B cell (primary cell): ENCODE results near the genes AURKAIP1, CDK11B and SLC35E2B.

DNA sequence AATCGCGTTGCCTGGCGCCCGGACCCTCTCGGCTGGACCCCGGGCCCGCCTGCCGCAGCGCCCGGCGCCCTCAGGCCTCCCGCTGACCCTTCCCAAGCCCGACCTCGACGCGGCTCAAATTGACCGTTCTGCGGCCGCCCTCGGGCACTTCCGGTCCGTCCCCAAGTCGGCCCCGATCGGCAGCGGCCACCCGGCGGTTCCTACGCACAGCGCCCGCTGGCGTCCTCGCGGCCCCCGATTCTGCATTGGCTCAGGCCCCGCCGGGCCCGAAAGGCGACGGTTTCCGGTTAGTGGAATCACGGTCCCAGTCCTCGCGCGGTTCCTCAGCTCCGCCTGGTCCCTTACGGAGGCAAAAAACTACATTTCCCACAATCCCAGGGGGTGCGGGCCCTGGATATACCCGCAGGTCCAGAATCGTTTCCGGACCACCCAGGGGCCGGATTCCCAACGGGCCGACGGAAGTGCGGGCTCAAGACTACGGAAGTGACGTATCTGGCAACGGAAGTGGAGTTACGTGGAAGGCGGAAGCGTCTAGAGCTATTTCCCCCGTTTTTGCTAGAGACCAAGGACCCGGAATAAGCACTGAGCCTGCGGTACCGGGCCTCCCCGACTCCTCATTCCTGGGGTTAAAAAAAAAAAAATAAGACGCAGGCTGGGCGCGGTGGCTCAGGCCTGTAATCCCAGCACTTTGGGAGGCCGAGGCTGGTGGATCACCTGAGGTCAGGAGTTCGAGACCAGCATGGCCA, at the start of gene AURKAIP1:
AURKAIP1 (minus strand) TSS at position 157 of the 746 bp plus-strand sequence.
- PRO-cap, result bidirectional peak, plus-strand start at position 546 of the sequence, minus-strand start at position 237 of the sequence
- CAGE, long polyA plus RNA, result no peak

DNA sequence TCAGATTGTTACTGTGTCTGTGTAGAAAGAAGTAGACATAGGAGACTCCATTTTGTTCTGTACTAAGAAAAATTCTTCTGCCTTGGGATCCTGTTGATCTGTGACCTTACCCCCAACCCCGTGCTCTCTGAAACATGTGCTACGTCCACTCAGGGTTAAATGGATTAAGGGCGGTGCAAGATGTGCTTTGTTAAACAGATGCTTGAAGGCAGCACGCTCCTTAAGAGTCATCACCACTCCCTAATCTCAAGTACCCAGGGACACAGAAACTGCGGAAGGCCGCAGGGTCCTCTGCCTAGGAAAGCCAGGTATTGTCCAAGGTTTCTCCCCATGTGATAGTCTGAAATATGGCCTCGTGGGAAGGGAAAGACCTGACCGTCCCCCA, 2.7 kb upstream of the MRPL20 start:
- PRO-cap, result no peak
- CAGE, long polyA plus RNA, result no peak

DNA sequence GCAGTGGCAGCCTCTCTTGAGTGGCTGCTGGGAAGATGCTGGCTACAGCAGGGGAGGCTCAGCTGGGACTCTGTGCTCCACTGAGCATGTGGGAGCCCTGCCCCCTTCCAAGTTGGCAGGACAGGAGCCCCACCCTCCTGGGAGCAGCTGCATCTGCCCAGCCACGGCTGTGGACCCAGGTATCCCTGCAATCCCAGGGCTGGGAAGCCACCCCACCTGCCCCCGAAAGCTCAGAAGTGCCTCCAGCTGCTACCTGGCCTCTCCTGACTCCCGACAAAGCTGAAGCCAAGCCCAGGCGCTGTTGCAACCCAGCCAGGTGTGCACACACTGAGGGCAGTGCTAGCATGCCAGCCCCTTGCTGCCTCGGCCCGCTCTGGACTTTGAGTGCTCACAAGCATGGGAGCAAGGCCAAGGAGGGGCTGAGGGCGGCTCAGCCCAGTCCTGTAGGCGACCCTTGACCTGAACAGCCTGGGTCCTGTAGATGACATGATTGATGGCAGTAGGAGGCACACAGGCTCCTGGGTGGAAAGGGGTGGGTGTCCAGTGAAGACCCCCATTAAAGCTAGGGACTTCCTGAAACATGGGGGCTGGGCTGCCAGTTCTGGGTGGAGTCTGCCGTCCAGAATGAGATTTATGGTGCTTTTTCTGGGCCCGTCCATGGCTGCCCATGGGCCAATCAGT, 2.8 kb upstream of the SSU72 start:
- PRO-cap, result no peak
- CAGE, long polyA plus RNA, result no peak

DNA sequence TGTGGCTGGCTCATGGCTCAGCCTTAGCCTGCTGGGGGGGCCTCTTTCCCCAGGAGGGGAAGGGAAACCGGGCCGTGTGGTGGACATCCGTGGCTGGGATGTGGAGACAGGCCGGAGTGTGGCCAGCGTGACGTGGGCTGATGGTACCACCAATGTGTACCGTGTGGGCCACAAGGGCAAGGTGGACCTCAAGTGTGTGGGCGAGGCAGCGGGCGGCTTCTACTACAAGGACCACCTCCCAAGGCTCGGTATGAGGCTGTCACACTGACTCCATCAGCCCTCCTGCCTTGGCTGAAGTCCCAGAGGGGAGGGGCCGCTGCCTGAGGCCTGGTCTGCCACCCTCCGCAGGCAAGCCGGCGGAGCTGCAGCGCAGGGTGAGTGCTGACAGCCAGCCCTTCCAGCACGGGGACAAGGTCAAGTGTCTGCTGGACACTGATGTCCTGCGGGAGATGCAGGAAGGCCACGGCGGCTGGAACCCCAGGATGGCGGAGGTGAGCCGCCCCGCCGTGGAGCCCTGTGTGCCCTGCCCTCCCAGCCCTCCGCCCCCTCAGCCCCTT, 7.0 kb upstream of the MMP23B start:
- PRO-cap, result no peak
- CAGE, long polyA plus RNA, result no peak

- PRO-cap, result bidirectional peak, plus-strand start at chr1:1659058, minus-strand start at chr1:1658971
- CAGE, long polyA plus RNA, result start-site peak on the minus strand at chr1:1658921-1659238, 199 and 155 reads in 2 replicates
These were observed at the start of gene CDK11B for GRCh38 chr1:1658770-1659748. Gene CDK11B (minus strand): TSS chr1:1659004.

DNA sequence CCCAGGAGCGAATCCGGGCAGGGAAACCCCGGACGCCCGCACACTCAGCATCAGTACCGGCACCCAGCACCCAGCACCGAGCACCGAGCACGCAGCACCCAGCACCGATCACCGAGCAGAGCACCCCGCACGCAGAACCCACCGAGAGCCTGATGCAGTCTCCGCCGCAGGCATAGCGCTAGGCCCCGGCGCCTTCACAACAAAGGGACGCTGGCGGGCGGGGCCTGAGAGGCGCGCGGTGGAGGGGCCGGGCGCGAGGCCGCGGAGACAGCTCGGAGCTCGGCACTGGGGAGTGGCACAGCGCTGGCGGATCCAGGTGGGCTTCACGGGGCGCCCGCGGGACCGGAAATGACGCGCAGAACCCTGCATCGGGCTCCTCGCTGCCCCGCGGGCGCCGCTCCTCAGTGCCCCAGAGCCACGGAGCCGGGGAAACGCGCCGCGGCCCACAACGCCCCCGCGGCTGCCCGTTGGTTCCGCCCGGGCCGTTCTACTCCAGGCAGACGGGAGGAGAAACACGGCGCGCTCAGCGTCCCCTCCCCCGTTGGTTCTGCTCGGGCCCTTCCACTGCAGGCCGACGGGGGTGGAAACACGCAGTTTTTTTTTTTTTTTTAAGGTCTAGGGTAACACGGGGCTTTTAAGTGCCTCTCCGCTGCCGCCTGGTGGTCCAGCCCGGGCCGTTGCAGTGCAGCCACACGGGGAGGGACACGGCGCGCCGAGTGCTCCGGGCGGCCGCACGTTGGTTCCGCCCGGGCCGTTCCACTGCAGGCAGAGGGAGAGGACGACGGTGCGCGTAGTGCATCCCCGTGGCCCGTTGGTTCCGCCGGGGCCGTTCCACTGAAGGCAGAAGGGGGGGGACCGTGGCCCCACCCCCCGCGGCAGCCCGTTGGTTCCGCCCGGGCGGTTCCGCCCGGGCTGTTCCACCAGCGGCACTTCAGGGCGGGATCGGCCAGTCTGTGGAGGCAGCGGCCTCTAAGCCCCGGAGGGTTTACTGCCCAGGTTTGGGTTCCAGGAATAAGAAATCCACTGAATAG, at the start of gene SLC35E2B:
SLC35E2B (minus strand) TSS at position 489 of the 1,031 bp plus-strand sequence.
- PRO-cap, result bidirectional peak, plus-strand start at position 229 of the sequence, minus-strand start at position 151 of the sequence; unidirectional peak, minus-strand start at position 287 of the sequence
- CAGE, long polyA plus RNA, result no peak

GRCh38 chr1:1835882-1836654, 54.8 kb downstream of the GNB1 start:
- PRO-cap, result no peak
- CAGE, long polyA plus RNA, result no peak

- PRO-cap, result no peak
- CAGE, long polyA plus RNA, result no peak
These were observed 1.0 kb downstream of the TMEM52 start for GRCh38 chr1:1917969-1918495.

DNA sequence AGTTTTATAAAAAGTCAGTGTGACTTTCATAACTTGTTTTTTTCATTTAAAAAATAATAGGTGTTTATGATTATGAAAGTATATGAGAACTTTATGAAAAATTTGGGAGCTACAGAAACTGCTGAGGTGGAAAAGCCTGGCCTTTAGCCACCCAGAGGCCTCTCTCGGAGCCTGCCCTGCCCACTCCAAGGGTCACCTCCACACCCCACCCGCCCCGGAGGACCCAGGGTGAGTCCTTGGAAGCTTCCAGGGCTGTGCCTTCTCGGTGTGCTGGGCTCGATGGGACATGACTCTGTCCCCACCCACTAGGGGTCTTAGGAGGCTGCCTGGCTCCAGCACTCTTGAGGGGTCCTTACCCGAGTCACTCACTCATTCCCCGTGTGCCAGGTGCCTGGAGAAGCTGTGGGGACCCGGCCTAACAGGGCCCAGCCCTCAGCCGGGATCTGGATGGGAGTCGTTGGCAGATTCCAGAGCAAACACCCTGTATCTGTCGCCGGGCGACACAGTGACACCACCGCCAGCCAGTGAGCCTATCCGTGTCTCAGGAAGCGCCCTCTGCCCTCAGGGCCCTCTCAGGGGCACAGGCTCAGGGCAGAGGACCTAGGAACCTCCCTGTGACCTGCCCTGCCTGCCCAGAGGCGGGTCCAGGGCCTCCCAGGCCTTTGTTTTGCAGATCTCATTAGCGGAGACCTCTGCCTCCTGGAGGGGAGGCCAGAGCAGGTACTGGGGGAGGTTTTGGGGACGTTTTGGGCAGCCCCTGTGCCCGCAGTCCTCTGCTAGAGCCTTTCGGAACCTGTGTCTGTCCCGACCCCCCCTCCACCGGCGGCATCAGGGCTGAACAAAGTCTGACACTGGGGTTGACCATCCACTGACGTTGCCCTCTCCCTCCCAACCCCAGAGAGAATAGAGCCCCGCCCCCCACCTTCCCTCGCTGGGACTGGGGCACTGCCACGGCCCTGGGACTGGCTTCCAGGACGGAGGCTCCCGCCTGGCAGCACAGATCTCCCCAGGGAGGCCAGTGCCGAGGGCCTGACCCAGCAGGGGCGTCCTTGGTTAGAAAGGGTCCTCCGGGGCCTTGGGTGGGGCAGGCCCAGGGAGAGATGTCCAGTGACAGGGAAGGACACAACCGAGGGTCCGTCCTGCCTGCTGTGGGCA, 3.0 kb upstream of the PRKCZ start:
- PRO-cap, result no peak
- CAGE, long polyA plus RNA, result no peak

- PRO-cap, result no peak
- CAGE, long polyA plus RNA, result no peak
These were observed 23.4 kb downstream of the PRKCZ start for GRCh38 chr1:2073368-2074258.

GRCh38 chr1:2134054-2134338, 60.6 kb downstream of the FAAP20 start:
- PRO-cap, result no peak
- CAGE, long polyA plus RNA, result no peak

GRCh38 chr1:2190501-2191139, 4.0 kb downstream of the FAAP20 start:
- PRO-cap, result no peak
- CAGE, long polyA plus RNA, result no peak

DNA sequence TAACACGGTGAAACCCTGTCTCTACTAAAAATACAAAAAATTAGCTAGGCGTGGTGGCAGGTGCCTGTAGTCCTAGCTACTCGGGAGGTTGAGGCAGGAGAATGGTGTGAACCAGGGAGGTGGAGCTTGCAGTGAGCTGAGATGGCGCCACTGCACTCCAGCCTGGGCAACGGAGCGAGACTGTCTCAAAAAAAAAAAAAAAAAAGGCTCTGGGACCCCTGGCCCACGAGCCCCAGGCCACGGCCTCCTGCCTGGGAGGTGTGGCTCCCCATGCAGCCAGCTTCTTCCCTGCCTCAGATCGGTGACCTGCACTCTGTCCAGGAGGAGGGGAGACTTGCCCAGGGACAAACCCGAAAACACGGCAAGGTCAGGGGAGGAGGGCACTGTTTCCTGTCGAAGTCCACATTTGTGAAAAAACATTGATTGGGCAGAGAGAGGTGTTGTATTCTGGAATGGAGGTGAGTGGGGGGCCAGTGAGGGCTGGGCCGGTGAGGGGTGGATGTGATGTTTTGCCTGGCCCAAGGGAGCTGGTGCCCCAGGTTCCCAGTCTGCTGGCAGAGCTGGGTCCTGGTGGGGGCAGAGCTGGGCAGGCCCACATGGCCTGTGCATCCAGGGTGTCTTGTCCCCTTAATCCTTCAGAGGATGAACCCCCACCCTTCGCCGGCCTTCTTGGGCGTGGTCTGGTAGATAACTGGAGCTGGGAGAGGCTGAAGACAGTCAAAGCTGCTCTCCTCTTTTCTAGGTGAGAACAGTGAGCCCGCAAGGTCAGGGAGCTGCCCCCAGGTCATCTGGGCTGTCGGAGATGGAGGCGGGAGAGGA, 12.3 kb upstream of the FAAP20 start:
- PRO-cap, result no peak
- CAGE, long polyA plus RNA, result no peak

DNA sequence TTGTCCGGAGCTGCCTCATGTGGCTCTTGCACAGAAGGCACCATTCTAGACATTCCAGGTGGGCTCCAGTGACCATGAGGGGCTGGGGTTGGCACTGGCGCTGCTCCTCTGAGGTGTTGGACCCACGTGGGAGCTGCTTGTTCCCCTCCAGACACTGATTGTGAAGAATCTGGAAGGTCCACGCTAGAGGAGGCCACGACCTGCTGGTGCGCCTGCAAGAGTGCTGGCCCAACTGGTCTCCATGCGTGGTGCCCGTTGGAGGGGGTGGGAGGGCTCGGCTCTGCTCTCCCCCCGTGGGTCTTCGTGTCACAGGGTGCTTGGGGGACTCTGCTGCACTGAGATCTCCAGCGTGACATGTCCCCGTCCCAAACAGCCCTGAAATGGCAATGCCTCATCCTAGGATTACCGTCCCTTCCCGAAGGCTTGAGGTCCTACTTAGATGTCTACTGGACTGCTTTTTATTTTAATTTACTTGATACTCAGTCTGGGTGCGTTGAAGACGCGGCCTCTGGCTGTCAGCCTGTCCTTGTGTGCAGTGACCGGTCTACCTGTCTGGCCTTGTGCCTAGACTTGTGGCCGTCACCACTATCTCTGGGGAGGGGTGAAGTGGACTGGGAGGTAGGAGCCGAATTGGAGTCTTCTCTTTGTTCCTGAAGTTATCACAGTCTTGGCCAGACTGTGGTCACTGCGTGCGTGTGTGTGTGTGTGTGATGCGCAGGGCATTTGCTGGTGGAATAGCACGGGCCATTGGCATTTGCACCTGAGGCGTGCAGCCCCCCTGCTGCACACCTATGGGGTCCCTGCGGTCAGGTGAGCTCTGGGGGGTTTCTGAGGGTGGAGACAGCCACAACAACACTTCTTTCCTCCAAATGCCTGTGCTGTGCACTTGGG, 26.2 kb downstream of the SKI start:
- PRO-cap, result no peak
- CAGE, long polyA plus RNA, result no peak

DNA sequence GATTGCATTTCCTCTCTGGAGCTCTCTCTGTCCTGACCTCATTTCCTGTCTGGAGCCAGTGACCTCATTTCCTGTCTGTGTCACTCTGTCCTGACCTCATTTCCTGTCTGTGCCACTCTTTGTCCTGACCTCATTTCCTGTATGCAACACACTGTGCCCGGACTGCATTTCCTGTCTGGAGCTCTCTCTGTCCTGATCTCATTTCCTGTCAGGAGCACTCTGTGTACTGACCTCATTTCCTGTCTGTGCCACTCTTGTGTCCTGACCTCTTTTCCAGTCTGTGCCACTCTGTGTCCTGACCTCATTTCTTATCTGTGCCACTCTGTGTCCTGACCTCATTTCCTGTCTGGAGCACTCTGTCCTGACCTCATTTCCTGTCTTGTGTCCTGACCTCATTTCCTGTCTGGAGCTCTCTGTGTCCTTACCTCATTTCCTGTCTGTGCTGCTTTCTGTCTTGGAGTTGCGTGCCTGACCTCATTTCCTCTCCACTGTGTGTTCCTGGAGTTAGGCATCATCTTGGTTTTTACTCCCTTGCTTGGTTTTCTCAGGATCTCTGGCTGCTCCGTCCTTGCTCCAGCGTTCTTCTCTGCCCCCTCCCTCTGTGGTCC, 27.8 kb downstream of the SKI start:
- PRO-cap, result no peak
- CAGE, long polyA plus RNA, result no peak

GRCh38 chr1:2259597-2260653, 31.8 kb downstream of the SKI start:
- PRO-cap, result no peak
- CAGE, long polyA plus RNA, result no peak

DNA sequence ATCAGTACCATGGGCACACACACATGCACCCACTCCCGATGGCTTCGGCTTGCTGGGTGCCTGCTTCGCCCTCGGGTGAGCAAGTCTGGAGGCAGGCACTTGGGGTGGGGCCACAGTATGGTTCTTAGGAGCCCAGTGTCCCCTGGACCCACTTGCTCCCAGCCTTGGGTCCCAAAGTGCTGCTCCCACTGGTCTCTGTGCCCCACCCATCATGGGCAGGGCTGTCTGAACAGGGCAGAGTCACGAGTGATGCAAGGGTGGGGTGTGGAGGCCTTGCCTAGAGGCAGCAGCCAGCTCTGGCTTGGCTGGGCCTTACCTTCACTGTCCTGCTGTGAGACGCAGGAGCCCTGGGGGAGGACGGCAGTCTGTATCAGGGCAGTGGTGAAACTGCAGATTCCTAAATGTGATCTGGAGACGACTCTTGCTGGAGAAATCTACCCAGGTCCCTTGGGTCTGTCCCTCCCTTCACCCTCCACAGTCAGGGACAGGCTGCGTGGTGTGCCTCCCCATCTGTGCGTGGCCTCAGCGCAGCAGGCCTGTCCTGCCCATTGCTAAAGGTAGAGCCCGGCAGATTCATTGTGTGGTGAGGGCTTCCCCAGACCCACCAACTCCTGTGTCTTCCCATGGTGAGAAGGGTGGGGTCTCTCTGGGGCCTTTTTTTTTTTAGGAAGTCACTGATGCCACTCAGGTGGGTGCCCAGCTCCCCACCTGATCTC, 50.0 kb downstream of the SKI start:
- PRO-cap, result no peak
- CAGE, long polyA plus RNA, result no peak

- PRO-cap, result no peak
- CAGE, long polyA plus RNA, result no peak
These were observed 68.4 kb downstream of the SKI start for GRCh38 chr1:2296468-2296999.

DNA sequence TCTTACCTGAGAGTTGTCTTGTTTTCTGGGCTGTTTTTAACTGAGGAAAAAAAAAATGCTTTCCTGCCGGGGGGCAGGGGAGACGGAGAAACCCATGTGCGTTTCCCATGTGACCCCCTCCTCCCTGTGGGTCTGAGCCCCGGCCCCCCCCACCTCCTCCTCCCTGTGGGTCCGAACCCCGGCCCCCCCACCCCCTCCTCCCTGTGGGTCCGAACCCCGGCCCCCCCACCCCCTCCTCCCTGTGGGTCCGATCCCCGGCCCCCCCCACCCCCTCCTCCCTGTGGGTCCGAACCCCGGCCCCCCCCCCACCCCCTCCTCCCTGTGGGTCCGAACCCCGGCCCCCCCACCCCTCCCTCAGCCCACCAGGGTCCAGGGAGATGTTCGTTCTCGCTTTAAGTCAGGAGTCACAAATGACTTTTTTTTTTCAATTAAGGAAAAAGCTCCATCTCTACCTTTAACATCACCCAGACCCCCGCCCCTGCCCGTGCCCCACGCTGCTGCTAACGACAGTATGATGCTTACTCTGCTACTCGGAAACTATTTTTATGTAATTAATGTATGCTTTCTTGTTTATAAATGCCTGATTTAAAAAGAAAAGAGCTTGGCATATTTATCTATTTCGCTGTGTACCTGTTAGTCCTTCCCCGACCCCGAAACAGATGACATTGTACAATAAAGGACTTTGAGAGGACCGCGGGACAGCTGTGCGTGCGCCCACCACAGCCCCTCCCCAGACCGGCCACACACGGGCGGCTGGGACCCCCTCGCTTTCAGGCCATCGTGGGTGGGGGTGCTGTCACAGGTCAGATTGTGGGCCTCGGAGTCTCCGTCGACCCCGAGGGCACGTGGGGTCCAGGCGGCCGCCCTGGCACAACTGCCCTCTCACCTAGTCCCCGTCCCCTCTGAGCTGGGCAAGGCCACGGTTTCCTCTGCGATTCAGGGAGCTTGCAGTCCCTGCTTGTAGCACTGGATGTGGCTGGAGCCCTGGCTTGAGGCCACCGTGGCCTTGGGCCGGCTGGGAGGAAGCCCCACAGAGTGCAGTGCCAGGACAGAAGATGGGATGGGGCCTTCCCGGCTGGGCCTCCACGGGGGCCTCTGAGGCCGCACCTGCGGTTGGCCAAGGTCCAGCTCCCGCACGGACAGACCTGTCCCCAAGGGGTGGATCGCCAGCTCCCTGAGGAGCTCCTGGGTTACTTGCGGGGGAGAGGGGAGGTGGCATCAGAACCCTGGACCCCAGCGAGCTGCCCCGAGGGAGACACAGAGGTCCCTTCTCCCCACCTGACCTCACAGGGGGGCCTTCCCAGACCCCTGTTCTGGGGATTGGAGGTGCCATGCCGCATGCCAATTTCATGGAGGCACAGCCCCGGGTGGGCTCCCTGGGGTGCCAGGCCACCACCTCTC, 81.3 kb downstream of the MORN1 start:
- PRO-cap, result no peak
- CAGE, long polyA plus RNA, result no peak

GRCh38 chr1:2387724-2388686, 3.3 kb downstream of the MORN1 start:
- PRO-cap, result no peak
- CAGE, long polyA plus RNA, result no peak